Measurements from ENCODE around the genes NSG2 and MSX2.

- CAGE, long polyA plus RNA = no peak
- RRBS = no CpG with 5 or more reads among the region's 9 CpGs
These were observed 11.4 kb downstream of the STC2 start for GRCh38 chr5:173316584-173317383.

GRCh38 chr5:173642012-173642827, 25.8 kb upstream of the BOD1 start:
- CAGE, long polyA plus RNA = no peak
- RRBS = no CpG with 5 or more reads among the region's 9 CpGs

DNA sequence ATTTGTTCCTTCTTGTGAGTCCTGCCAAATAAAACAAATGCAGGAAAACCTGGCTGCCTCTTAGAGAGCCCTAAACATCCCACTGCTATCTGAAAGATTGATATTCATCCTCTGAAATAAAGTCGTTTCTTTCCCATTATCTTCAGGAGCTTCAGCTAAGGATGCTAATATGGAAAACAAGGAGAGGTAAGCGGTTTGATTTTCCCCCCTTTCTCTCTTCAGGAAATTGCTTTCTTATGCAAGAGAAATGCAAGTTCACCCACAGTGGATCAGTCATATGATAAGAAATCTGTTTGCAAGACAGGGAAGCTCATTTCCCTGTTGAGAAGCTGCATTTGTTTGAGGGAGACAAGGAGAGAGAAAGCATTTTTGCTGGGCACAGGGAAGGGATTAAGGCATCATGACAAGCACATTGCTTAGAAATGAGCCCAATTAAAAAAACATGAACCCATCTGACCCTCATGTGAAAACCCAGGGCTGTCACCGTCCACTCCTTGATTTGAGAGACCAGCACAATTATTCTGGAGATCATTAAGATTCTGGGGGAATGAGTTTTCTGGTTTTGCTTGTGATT, 53.7 kb upstream of the BOD1 start:
- CAGE, long polyA plus RNA = no peak
- RRBS = no CpG with 5 or more reads among the region's 3 CpGs

GRCh38 chr5:173720640-173721093, 104.2 kb upstream of the BOD1 start:
- CAGE, long polyA plus RNA = no peak
- RRBS = no CpG with 5 or more reads among the region's 7 CpGs

GRCh38 chr5:173791692-173792412, 96.3 kb upstream of the CPEB4 start:
- CAGE, long polyA plus RNA = no peak
- RRBS = no CpG with 5 or more reads among the region's 7 CpGs

- CAGE, long polyA plus RNA = no peak
- RRBS = no CpG with 5 or more reads among the region's 16 CpGs
These were observed 94.3 kb upstream of the CPEB4 start for GRCh38 chr5:173793643-173794543.

GRCh38 chr5:173823895-173824627, 64.1 kb upstream of the CPEB4 start:
- CAGE, long polyA plus RNA = no peak
- RRBS = no CpG with 5 or more reads among the region's 6 CpGs

DNA sequence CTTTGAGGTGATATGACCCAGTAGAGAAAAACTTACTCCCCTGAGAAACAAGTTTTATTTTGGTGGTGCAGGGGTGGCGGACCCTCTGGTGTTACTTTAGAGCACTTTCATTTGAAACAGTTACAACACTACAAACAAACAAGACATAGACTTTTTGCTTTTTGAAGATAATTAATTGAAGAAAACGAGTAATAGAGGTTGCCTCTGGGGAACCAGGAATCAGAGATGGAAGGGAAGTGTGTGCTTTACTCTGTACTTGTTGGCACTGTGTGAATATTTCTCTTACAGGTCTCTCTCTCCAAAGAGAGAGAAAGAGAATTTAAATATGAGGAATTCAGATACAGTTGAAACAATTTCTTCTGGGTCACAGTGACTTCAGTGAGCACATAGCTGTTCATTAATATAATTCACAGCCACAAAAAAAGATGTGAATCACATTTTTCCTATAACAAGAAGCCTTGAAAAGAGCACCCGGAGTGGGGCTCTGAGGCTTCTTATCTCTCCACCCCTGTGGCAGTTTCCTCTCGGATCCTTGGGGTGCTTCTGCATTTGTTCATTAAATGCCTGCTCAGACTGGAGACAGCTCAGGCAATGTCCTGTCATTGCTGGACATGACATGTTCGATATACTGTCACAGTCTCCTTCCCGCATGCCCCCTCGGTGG, 37.8 kb upstream of the CPEB4 start:
- CAGE, long polyA plus RNA = no peak
- RRBS = no CpG with 5 or more reads among the region's 7 CpGs

DNA sequence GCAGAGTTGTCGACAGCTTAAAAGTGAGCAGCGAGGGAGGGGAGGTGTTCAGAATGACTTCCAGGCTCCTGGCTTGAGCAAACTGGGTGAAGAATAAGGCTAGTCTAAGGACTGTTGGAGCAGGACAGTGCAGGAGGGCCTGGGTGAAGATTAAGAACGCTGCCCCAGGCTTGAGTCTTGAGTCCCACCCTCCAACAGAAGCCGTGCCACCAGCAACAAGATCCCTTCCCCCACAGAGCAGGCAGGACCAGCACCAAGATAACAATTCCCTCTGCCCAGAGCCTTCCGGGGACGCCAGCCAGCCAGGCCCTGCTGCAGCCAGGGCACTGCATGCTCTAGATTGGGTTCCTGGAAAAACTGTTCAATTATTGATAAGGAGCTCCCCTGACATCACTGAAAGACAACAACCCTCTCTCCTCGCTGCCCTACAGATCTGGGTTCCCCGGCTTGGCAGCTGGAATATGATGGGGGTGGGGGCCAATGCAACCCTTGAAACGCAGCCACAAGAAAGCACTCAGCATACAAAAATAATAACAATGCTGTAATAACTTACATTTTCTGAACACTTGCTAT, 27.6 kb upstream of the CPEB4 start:
- CAGE, long polyA plus RNA = no peak
- RRBS = no CpG with 5 or more reads among the region's 9 CpGs

GRCh38 chr5:173890491-173891204, 2.5 kb downstream of the CPEB4 start:
- CAGE, long polyA plus RNA = no peak
- RRBS = no CpG with 5 or more reads among the region's 12 CpGs

DNA sequence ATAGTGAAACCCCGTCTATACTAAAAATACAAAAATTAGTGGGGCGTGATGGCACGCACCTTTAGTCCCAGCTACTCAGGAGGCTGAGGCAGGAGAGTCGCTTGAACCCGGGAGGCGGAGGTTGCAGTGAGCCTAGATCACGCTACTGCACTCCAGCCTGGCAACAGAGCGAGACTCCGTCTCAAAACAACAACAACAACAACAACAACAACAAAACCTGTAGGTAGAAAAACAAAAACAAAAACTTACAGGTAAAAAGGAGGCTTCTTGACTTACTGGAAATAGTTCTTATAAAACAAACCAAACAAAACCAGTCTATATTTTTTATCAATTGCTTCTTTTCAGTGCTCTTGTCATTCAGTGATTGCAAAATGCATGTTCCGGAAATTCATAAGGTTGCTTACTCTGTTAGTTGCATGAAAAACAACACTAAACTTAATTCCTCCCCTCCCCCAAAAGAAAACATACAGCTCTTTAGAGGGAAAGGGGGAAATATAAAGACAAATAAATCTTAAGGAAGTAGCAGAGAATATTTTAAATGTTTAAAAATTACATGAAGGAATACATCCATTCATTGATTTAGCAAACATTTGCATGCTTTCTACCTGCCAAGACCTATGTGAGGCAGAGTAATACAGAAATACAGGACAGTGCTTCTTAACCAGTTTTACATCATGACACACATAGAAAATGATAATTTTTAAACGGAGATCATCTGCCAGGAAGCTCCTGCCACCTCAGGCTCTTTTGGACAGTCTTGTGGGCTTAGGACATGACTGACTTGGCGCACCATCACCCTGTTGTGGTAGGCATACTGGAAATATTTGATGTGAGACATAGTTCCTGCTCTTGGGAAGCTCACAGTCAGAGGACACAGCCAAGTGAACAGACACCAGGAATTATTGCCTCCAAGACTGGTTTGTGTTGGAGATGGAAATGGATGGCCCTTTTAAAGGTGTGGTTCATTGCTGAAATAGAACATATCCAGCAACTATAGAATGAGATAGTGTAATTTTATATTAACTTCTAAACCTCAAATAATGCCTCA, 19.3 kb downstream of the CPEB4 start:
- CAGE, long polyA plus RNA = no peak
- RRBS = no CpG with 5 or more reads among the region's 12 CpGs

- CAGE, long polyA plus RNA = no peak
- RRBS = no CpG with 5 or more reads among the region's 3 CpGs
These were observed 24.3 kb downstream of the CPEB4 start for GRCh38 chr5:173912359-173912923.

- CAGE, long polyA plus RNA = no peak
- RRBS = no CpG with 5 or more reads among the region's 3 CpGs
These were observed 35.6 kb downstream of the CPEB4 start for GRCh38 chr5:173923606-173924225.

DNA sequence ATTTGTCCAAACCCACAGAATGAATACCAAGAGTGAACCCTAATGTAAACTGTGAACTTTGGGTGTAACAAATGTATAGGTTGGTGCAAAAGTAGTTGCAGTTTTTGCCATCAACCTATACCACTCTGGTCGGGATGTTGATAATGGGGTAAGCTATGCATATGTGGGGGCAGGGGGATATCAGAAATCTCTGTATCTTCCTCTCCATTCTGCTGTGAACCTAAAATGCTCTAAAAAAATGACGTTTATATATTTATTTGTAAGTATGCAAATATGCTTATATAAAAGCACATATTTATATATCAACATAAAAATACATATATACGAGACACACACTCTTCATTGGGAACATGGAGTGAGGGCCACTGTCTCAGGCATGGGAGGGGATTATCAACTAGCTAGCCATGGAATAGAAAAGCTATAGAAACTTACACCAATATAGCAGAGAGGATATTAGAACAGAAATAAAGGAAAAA, 40.1 kb downstream of the CPEB4 start:
- CAGE, long polyA plus RNA = no peak
- RRBS = no CpG with 5 or more reads among the region's 3 CpGs

- CAGE, long polyA plus RNA = no peak
- RRBS = no CpG with 5 or more reads among the region's 17 CpGs
These were observed at the start of gene NSG2 for GRCh38 chr5:174045477-174045959. TSS of gene NSG2 (plus strand) at chr5:174045706.

DNA sequence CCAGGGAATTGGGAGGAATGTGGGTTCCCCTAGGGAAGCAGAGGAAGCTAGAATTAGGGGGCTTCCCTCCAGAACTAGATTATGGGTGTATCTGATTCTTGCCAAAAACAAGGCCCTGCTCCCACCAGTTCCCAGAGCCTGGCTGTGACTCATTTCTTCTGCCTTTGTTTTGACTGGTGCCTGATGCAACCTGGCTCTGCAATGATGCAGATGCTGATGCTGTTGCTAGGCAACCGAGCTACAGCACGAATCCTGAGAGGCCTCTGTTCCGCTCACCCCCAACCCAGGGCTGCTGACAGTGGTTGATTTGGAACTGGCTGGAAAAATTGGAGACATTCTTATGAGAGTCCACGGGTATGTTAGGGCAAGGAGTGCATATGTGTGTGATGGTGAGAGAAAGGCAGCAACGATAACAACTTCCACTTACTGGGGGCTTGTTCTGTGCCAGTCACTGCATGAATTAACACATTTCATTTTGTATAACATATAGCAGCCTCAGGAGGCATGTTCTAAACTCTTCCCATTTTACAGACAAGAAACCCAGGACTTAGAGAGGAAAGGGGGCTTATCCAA, 100.4 kb downstream of the NSG2 start:
- CAGE, long polyA plus RNA = no peak
- RRBS = no CpG with 5 or more reads among the region's 5 CpGs

DNA sequence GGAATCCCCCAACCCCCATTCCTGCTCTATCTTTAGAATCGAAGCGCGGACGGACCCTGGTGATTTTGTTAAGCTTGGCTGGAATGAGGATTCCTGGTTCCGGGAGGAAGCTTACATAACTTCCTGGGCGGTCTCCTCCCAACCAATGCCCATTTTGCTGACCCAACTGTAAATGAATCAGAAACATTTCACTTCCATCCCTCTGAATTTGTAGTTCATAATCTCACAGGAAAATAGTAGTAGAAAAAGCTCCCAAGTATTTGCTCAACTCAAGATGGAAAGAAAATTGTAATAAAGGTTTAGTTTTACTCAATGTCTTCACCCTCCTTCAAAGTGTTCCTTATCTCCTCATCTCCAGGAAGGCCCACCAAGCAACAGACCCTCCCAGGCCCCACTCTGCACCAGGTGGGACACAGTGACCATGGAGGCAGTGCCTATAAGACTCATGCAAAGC, 219.9 kb upstream of the MSX2 start:
- CAGE, long polyA plus RNA = no peak
- RRBS = no CpG with 5 or more reads among the region's 6 CpGs

- CAGE, long polyA plus RNA = no peak
- RRBS = no CpG with 5 or more reads among the region's 3 CpGs
These were observed 25.2 kb upstream of the MSX2 start for GRCh38 chr5:174699184-174699557.

- CAGE, long polyA plus RNA = no peak
- RRBS = 2% methylated on average over 40 of the region's 91 CpGs
These were observed at the start of gene MSX2 for GRCh38 chr5:174724063-174725132. TSS of gene MSX2 (plus strand) at chr5:174724582.

- CAGE, long polyA plus RNA = no peak
- RRBS = 1% methylated on average over 3 of the region's 23 CpGs
These were observed 732 bp downstream of the MSX2 start for GRCh38 chr5:174725133-174725495.